Kidney epithelial cell (primary cell): ENCODE measurements around a stretch of chr19.

DNA sequence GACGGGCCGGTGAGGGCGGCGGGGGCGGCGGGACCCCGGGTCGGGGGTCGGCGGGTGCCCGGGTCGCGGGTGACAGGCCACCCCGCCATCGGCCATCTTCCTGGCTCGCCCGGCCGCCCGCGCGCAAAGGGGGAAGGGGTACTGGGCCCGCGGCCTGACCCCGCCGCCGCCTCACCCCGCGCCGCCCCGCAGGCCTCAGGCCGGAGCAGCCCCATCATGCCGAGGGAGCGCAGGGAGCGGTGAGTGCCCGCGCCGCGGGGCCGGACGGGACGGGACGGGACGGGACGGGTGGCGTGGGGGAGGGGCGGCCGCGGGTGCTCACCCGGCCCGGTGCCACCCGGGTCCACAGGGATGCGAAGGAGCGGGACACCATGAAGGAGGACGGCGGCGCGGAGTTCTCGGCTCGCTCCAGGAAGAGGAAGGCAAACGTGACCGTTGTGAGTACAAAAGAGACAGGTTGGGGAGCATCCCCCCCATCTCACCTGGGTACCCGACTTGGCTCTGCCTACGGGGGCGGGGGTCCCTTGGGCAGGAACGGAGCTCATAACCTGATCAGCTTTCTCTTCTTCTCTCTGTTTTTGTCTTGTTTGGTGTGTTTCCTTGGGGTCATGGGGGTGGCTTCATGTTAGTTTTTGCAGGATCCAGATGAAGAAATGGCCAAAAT is 681 bp downstream of the CCNE1 start:
- RAMPAGE, long total RNA = no peak
- RRBS = 2% methylated on average over 31 of the region's 65 CpGs

DNA sequence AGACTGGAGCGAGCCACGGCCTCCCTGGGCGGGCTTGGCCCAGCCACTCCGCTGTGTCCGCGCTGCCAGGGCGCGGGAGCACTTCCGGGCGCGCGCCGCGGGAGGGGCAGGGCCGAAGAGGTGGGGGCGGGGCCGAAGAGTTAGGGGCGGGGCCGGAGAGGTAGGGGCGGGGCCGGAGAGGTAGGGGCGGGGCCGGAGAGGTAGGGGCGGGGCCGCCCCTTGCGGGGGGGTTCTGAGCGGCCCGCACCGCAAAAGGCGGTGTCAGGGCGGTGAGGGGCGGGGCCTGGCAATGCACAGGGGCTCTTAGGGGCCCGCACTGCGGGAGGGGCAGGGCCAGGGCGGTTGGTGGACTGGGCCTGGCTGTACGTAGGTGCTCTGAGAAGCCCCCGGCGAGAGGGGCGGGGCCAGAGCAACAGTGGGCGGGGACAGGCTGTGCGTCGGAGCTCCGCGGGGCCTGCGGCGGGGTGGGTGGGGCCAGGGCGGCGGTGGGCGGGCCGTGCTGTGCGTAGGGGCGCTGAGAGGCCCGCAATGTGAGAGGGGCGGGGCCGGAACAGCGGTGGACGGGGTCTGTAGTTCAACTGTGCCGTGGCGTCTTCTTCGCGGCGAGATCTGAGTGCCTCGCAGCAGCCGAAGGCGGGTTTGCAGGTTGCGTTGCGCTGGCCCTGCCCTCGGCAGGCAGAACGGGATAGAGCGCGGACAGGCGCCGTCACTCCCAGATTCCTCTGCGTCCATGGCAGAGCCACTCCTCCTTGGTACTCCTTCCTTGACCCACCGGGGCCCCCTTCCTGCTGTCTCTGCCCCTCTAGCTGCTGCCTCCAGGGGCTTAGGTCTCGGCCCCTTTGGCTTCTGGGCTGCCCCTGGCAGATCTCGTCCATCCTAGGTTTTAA is 33.1 kb downstream of the CCNE1 start:
- RAMPAGE, long total RNA = no peak
- RRBS = under 1% methylated on average over 18 of the region's 77 CpGs

GRCh38 chr19:29969631-29970188 is 27.7 kb downstream of the URI1 start:
- RAMPAGE, long total RNA = no peak
- RRBS = no CpG with 5 or more reads among the region's 2 CpGs

GRCh38 chr19:30007156-30007824 is 65.3 kb downstream of the URI1 start:
- RAMPAGE, long total RNA = no peak
- RRBS = no CpG with 5 or more reads among the region's 5 CpGs

DNA sequence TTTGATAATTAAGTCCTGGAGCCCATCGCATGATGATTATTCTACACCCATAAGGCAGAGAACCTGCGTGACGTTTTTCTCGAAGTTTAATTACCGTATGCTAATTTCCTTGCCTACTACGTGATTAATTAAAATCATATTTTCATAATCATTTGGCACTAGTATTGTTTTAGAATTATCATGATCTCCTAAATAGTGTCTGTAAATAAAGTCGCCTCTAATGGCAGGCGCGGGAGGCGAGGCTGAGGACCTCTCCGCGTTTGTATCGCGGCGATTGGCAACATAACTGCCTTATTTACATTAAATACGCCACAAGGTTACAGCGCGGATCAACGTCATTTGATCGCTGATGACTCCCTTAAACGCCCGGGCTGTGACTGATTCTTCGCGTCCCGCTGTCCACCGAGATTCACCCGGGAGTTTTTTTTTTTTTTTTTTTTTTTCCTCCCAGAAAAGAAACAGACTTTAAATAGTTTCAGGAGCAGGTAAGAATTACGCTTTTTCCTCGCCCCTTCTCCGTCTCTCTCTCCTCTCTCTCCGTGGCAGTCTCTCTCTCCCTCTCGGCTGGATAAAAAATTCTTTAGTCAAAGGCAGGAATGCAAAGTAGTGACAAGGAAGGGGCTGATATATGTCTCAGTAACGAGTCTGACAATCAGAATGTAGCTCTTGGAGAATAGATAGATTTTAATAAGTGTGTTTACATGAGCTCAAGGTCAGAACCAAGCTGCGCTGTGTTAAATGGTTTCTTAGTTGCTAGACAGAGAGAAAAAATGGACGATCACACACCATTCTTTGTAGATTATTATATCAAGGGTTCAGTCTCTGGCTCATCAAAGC is 147.5 kb upstream of the ZNF536 start:
- RAMPAGE, long total RNA = no peak
- RRBS = no CpG with 5 or more reads among the region's 35 CpGs

DNA sequence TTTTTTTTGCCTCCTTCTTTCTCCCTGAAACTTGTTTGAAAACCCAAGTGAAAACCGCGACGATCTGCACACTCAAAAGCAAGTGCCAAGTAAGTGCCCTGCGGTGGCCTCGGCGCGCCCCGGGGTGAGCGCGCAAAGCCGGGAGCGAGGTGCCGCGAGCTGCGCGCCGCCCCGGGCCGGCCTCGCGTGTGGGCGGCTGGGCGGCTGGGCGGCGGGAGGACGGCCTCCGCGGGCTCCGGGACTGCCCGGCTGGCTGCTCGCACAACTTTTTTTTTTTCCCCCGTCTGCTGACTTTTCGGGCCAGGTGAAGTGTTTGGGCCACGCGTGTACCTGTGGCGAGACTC is 143.6 kb upstream of the ZNF536 start:
- RAMPAGE, long total RNA = no peak
- RRBS = no CpG with 5 or more reads among the region's 36 CpGs

DNA sequence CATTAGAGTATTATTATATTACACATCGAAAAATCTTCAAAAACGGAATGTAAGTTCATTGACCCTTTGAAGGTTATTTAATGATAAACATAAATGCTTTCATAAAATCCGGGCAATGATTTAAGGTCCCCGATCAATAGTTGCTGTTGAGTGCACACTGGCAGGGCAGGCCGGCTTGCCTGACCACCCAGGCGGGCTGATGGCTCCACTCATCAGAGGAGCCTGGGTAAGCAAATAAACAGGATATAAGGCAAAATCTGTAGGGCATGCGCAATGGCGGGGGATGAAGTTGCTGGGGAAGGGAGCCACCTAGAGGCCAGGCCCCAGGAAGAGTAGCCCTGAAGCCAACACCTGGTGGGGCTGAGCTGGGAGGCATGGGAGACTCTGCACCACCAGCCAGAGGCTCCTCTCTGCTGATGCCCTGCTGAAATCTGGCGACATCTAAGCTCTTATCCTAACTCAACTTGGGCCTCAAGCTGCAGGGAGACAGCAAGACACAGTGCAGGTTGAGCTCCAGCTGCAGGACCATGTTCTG is 324.3 kb downstream of the ZNF536 start:
- RAMPAGE, long total RNA = no peak
- RRBS = 38% methylated on average over 3 of the region's 9 CpGs

DNA sequence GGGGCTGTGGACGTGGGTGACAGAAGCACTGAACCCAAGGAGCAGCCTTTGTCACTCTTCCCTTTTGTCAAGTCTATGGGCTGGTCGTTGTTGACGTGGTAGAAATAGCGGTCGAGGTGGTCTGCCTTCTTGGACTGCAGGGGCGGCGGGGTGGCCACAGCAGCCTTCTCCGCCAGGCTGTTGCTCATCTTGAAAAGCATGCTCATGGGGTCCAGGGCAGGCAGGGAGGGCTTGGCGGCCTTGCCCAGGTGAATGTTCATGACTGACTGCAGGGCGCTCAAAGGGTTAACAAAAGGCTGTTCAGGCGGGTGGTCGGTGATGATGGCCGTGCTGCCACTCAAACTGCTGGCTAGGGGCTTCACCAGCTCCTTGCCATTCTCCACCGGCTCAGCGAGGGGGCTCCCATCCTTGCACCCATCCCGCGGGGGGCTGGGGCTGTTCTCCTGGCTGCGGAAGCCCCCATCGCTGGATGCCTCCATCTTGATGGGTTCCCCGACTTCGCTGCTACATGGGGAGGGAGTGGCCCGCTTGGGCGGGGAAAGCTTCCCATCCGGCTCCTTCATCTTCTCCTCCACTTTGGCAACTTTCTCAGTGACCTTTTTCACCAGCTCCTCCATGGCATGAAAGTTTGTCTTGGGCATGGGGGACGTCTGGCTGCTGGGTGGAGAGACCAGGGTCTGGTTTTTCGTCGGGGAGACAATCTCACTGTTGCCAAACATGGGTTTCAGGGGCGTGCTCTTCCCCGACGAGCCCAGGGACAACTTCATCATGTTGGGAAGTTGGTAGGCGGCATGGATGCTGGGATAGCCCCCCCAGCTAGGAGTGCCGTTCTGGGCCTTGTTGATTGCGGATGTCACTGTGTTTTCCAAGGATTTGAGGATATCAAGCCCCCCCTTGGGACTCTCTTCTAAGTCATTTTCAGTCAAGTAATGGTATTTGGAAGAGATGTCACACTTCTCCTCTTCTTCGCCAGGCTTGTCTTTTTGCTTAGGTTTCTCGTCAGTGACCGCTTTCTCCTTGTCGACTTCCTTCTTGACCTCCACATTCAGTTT is 71.6 kb downstream of the TSHZ3 start:
- RAMPAGE, long total RNA = no peak
- RRBS = no CpG with 5 or more reads among the region's 37 CpGs

- RAMPAGE, long total RNA = no peak
- RRBS = no CpG with 5 or more reads among the region's 7 CpGs
Measured at GRCh38 chr19:31316227-31316705, 33.0 kb downstream of the TSHZ3 start.

- RAMPAGE, long total RNA = no peak
- RRBS = no CpG with 5 or more reads among the region's 12 CpGs
Measured at GRCh38 chr19:31352497-31352975, 3.3 kb upstream of the TSHZ3 start.

DNA sequence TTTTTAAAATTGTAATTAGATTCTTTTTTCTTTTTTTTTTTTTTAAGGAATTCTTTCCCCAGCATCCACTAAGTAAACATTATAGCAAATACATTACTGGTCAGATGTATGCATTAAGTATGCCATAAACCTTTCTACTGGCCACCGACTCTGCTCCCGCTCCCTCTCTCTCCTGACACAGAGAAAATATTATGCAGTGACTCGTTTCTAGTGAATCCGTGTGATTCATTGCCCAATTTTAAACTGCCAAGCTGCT is 368.7 kb upstream of the TSHZ3 start:
- RAMPAGE, long total RNA = no peak
- RRBS = no CpG with 5 or more reads among the region's 4 CpGs

- RAMPAGE, long total RNA = no peak
- RRBS = 100% methylated on average over 1 of the region's 7 CpGs
Measured at GRCh38 chr19:31910193-31910660, 435.2 kb upstream of the ZNF507 start.

DNA sequence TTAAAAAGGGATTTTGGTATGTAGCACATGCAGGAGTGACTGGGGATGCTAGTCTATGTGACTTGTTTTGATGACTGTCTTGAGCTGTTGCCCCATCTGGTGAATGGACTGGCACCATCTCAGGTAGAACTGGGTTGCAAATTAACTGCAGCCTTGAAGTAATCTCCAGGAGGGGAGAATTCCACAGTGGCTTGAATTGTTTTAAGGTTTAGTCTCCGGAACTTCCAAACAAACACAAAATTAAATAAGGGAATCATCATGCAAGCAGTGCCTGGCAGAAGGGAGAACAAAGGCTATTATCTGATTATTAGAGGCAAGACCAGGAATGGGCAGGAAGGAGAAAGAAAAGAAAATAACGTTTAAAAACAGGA is 258.6 kb upstream of the ZNF507 start:
- RAMPAGE, long total RNA = no peak
- RRBS = no CpG with 5 or more reads among the region's 2 CpGs

GRCh38 chr19:32340258-32340784 is 5.1 kb upstream of the ZNF507 start:
- RAMPAGE, long total RNA = no peak
- RRBS = no CpG with 5 or more reads among the region's 9 CpGs

DNA sequence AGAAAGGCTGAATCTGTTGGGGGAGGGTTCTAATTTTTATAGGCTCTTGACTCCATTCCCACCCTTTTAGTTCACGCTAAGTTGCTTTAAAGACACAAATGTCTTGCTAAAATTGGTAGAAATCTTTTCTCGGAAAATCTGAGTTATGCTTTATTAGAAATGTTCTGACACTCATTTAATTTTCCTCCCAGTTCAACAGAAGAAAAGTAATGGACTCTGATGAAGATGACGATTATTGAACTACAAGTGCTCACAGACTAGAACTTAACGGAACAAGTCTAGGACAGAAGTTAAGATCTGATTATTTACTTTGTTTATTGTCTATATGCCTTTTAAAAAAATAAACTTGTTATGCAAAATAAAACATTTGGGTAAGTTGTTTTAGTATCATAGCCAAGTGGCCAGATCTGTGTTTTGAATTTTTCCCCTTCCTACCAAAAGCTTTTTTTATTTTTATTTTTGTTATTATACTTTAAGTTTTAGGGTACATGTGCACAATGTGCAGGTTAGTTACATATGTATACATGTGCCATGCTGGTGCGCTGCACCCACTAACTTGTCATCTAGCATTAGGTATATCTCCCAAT is 6.2 kb downstream of the PDCD5 start:
- RAMPAGE, long total RNA = no peak
- RRBS = no CpG with 5 or more reads among the region's 5 CpGs

GRCh38 chr19:32787284-32787952 is 67.9 kb downstream of the TDRD12 start:
- RAMPAGE, long total RNA = no peak
- RRBS = no CpG with 5 or more reads among the region's 14 CpGs

DNA sequence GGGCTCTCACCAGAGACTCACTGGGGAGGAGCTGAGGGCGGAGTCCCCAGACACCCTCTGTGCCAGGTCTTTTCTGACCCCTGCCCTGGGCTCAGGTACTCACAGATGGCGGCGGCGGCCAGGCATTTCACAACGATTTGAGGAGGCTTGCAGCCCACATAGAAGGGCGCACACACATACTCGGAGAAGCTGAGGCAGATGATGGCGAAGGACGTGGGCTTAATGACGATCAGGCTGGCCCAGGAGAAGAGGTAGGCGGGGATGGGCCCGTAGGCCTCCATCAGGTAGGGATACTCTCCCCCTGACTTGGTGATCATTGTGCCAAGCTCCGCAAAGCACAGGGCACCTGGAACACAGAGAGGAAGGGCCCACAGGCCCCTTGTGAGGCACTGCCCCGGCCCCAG is 5.6 kb downstream of the SLC7A9 start:
- RAMPAGE, long total RNA = no peak
- RRBS = no CpG with 5 or more reads among the region's 14 CpGs

DNA sequence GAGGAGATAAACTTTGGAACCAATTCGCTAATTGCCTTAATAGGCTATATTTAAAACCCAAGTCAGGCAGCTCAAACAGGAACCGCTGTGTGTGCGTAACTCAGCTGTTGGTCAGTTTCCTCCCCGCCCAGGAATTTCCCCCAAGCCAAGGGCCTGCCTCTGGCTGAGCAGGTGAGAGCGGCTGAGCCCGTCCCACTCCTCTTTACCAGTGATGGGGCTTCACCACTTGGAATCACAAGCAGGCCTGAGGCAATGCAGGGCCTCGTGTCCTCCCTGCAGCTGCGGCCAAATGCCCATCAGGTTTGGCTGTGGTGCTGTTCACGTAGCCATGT is 442 bp upstream of the SLC7A9 start:
- RAMPAGE, long total RNA = no peak
- RRBS = no CpG with 5 or more reads among the region's 9 CpGs

GRCh38 chr19:33047152-33047969 is 17.3 kb downstream of the RHPN2 start:
- RAMPAGE, long total RNA = no peak
- RRBS = no CpG with 5 or more reads among the region's 13 CpGs

- RAMPAGE, long total RNA = no peak
- RRBS = no CpG with 5 or more reads among the region's 4 CpGs
Measured at GRCh38 chr19:33052107-33052787, 12.4 kb downstream of the RHPN2 start.